H4 (cell line): ENCODE measurements around a stretch of chr18.

- RAMPAGE, long total RNA, result no peak
Measured at GRCh38 chr18:4600227-4600600, 145.1 kb upstream of the DLGAP1 start.

- RAMPAGE, long total RNA, result no peak
Measured at GRCh38 chr18:5197431-5197805, 361 bp upstream of the AKAIN1 start.

GRCh38 chr18:5296575-5296829 lies 976 bp upstream of the ZBTB14 start:
- RAMPAGE, long total RNA, result no peak

DNA sequence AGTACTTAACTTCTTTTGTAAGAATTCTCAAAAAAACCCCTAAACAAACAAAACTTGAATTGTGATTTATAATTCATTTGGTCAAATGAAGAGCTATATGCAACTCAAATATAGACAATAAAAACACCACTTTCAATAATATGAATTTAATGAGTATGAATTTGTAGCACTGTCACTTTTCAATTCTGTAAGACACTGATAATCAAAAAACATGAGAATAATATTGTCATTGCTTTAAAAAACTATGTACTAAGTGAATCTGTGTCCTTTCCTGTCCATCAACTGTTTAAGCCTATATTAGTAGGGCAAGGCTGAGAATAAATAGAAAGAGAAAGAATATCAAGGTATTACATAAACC lies 87.8 kb downstream of the EPB41L3 start:
- RAMPAGE, long total RNA, result no peak

DNA sequence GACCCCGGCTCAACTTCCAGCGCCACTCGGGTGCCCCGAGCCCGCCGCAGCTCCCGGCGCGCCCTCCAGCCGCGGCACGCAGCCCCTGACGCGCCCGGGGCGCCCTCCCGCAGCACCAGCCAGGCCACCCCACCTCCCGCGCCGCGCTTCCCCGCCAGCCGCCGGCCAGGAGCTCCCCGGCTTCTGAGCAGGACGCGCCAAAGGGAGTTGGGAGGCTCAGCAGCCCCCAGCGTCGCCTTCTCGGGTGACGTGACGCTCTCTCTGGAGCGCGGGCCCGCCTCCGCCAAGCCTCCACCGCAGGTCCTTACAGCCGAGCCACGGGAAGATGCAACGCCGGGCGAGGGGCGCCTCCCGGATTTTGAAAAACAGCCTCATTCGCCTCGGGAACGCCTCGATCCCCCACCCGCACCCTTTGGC lies 85.0 kb upstream of the EPB41L3 start:
- RAMPAGE, long total RNA, result no peak

DNA sequence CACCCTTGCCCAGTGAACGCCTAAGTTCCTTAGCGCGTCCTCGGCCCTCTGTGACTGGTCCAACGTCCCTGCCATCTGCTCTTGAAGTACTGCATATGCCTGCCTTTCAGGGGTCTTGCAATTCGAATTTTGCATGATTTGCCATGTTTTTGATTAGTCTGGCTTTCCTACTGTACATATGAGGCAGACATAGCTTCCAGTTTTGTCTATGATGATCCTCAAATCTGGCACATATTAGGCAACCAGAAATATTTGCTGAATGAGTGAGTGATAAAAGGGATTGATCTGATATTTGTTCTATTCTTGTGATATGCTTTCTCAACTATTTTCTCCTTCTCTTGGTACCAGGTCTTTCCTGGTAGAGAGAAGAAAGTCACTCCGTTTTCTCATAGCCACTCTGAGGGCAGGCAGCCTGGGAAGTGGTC lies 118.3 kb upstream of the TMEM200C start:
- RAMPAGE, long total RNA, result no peak

- RAMPAGE, long total RNA, result no peak
Measured at GRCh38 chr18:6731118-6731780, 1.7 kb downstream of the ARHGAP28 start.

- RAMPAGE, long total RNA, result no peak
Measured at GRCh38 chr18:6741026-6741845, 11.7 kb downstream of the ARHGAP28 start.

DNA sequence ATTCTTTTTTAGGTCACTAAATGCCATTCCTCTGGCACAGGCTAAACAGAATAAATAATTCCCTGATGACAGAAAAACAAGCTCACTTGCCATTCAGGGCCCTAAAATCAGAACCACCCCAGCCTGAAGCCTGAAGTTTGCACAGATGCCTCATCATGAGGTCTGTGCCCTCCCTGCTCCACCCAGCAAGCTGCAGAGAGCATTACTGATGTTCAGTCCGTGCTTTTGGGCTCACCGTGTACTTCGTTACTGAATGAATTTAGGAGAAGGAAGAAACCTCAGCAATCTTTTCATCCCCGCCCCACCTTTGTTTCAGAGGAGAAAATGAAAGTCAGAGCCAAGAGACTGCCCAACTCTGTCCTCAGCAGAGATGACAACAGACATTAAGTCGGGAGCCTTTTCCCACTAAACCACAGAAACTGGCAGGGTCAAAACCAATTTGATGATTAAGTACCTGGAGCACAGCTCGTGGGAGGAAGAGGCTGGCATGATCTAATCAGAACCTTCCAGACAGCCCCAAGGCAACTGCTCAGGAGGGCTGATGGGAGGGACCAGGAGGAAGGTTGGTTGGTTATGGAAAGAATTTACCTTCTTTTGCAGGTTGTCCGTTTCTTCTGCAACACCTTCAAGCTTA lies 122.7 kb downstream of the LAMA1 start:
- RAMPAGE, long total RNA, result no peak

GRCh38 chr18:7561928-7562505 lies 5.1 kb upstream of the PTPRM start:
- RAMPAGE, long total RNA, result no peak

DNA sequence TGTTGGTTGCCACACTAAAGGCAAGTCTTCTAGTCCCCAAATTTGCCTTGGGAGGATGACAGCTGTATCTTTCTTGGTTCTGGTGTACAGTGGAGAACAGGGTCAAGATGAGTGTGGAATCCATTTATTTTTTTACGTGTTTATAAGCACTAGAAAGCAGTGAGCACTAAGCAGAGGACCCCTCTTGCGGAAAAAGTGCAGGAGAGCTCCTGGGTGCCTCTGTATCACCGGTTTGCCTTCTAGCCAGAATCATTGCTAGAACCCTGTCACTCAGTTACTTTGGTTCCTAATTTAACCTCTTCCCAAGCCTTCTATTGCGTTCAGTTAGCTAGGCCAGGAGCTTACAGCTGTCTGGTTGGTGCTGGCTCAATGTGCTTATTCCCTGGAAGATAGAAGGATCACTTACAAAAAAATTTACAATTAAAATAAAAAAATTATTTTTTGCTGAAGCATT lies 1.1 kb upstream of the PTPRM start:
- RAMPAGE, long total RNA, result no peak

DNA sequence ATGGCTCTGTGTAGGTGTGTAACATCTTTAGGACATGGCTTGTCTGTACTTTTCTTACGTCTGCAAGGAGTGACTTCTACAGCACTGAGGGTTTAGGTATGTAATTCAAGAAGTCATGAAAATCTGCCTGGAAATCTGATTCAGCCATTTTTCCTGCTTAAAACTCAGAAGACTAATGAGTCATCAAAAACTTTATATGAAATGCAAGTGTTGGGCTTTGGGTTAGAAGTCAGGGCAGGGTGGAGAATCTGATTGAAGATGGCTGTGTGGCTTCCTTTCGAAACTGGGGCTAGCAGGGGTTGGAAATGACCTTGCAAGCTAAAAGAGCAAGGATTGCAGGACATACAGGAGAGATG lies 8.6 kb downstream of the PTPRM start:
- RAMPAGE, long total RNA, result no peak

DNA sequence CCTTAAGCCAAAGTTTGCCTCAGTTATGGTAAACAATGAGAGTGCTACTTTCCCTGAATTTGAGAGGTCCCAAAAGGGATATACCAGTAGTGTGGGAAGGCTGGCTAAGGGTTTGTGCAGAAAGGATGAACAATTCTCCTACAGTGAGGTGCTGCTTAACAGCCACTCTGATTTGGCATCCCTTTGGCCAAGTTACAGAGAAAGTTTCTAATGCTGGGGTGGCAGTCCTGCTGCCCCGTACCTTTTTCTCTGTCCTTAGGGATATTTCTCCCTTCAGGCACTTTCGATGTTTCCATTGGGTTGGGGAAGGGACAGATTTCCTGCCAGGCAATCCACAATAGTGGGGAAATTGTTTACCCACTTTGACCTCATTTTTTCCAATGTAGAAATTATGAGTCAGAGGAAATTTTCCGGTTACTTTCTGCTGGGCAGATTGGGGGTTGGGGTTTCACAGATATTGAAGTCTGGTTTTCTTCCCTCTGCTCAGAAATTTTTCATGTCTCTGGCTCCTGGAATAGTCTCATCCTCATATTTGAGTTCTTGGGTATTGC lies 355.1 kb downstream of the PTPRM start:
- RAMPAGE, long total RNA, result no peak

DNA sequence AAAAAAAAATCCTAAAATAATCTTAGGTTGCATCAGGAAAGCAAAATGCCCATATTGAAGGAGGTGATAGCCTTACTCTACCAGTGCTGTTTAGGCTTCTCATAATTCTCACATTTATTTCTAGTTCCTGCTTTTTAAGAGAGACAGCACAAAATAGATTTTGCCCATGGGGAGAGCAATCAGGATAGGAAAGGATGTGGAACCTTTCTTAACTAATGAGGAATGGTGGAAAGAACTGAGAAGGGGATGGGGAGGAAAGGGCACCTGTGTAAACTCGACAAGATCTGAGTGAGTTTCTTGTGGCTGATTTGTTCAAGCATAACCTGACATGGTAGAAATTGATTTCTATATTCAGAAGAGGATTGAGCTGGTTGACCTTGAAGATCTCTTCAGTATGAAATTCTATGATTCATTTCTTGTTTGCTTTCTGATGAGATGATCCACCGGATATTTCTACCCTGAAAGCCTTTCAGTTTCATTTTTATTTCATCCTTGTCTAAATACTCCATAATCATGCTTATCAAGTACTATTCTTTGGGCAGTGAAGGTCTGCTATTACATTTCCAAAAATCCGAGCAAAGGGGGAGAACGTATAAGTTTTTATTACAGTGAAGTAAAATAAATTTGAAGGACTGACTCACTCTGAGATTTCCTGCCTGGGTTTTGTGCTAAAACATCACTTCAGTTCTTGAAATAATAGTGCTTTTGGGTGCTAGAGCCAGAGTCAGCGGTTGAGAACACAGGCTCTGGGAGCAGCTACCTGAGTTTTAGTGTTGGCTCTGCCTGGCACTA lies 391.3 kb downstream of the PTPRM start:
- RAMPAGE, long total RNA, result no peak

DNA sequence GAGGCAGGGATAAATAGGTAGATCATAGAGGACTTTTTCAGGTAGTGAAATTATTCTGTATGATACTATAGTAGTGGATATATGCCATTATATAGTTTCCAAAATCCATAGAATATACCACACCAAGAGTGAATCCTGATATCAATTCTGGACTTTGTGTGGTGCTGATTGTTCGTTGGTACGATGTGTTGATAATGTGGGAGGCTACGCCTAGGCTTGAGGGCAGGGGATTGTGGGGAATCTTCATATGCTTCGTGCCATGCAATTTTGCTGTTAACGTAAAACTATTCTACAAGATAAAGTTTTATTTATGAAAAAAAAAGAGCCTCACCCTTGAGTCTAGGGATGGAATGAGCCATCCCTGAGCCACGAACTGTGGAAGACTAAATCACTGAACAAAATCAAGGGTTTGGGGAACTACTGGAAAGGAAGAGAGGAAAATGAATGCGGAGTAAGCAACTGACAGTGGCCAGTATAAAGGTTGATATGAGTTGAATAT lies 409.2 kb downstream of the PTPRM start:
- RAMPAGE, long total RNA, result no peak

DNA sequence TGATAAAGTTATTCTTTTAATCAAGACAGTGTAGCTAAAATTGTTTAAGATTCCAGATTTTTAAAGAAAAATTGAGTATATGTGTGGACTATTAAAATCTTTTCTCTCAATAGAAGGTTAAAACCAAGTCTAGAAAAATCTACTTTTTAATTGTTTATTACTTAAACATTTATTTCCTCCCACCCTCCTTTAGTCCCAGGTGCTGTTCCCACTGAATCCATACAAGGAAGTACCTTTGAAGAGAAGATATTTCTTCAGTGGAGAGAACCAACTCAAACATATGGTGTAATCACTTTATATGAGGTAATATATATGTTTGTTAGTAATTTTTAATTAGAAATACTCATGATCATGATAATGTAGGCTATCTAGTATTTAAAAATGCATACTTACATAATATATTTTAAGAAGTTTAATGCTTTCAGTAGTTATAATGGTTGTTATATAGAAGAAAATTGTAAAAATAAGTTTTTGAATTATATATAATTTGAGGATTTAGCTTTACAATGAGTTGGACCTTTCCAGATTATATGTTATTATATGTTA lies 509.2 kb downstream of the PTPRM start:
- RAMPAGE, long total RNA, result no peak

GRCh38 chr18:8318890-8319701 lies 290.1 kb upstream of the RAB12 start:
- RAMPAGE, long total RNA, result no peak

DNA sequence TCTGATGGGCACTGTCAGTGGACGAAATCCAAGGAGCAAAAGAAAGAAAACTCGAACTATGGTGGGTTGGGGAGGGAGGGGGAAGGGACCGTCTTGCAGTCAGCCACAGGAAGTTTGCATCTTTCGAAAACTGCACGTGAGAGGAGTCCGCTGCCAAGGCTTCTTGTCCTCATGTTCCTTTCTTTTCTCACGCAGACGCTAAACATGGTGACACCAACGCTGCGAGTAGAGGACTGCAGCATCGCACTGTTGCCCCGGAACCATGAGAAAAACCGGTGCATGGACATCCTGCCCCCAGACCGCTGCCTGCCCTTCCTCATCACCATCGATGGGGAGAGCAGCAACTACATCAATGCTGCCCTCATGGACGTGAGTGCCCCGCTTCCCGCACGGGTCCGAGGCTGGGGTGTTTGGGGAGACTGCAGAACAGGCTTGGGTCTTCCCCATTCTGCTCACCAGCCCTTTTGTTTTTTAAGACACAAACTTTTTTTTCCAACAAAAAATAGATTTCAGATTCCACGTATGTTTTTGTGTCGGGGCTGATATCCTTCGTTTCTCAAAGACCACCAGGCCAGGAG lies 230.2 kb upstream of the RAB12 start:
- RAMPAGE, long total RNA, result no peak

GRCh38 chr18:8661570-8662302 lies 43.6 kb upstream of the MTCL1 start:
- RAMPAGE, long total RNA, result no peak

DNA sequence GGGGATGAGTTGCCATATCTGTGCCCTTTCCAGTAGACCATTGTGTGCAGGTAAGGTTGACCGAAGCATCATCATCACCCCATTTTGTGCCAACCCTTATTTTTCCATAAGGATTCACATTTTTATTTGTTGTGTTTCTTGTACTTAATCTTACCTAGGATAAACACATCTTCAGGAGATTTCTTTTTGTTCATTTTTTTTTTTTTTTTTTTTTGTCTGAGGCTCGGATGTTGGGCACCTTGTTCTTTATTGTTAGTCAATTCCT lies 11.0 kb downstream of the MTCL1 start:
- RAMPAGE, long total RNA, result no peak